AG04449 (cell line): ENCODE measurements around the genes ZNF579, SMIM17, ZNF805, ZNF543 and ZNF17.

DNA sequence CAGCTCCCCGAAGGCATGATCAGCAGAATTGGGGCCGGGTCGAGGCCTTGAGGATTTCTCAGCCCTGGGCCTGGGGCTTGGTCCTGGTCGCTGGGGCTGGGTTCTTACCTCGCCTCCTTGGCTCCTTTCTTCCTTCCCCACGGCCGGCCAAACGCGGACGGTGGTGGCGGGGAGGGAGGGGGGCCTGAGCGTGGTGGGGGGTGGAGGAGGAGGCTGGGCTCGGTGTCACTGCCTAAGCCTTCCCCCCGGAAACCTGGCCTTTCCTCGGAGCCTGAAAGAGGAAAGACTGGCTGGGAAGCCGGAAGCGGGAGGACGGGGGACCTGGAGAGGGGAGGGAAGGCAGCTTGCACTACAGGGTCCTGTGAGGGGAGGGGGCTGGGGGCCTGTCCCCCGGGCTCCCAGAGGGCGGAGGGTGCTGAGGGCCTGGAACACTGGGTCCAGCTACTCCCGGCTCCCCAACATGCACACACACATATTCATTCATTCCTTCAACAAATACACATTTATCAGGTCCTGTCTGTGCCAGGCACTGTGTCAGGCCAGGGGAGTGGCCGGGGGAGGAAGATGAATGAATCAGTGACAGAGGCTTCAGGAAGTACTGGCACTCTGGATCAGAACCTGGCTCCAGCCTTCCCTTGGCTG is at the start of gene ZNF579:
Gene ZNF579, minus strand, starts transcription at position 162 of the 642 bp plus-strand sequence.
- RRBS = 3% methylated on average over 14 of the region's 22 CpGs

- RRBS = no CpG with 5 or more reads among the region's 6 CpGs
Measured at GRCh38 chr19:55607075-55607542, 1.7 kb downstream of the ZNF865 start.

GRCh38 chr19:55611152-55611819 is 5.8 kb downstream of the ZNF865 start:
- RRBS = 83% methylated on average over 3 of the region's 17 CpGs

DNA sequence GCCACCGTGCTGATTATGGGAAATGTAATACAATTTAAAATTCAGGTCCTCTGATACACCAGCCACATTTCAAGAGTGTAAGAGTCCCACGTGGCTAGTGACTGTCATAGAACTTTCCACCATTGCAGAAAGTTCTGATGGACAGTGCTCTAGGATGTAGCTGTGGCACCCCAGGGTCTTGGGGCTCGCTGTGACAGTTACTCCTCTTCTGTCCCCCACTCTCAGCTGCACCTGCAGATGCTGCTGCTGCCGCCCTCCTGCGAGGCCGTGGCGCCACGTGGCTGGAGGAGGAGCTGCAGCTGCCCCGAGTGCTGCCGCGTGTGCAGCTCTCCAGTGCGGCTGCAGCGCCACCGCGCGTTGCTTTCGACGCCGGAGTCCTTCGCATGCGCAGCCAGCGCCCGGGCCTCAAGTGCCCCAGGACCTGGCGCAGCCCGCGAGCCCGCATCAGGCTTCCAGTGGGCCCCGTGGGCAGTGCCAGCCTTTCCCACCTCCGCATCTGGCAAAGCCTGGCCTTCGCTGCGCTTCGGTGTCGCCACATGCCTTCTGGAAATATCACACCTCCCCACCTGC is 816 bp upstream of the ZNF580 start:
- RRBS = no CpG with 5 or more reads among the region's 33 CpGs

- RRBS = 4% methylated on average over 1 of the region's 6 CpGs
Measured at GRCh38 chr19:55643771-55643832, 153 bp downstream of the ZNF581 start.

- RRBS = no CpG with 5 or more reads among the region's 21 CpGs
Measured at GRCh38 chr19:55670298-55670978, 4.6 kb upstream of the EPN1 start.

- RRBS = no CpG with 5 or more reads among the region's 8 CpGs
Measured at GRCh38 chr19:55676836-55677635, 2.0 kb downstream of the EPN1 start.

DNA sequence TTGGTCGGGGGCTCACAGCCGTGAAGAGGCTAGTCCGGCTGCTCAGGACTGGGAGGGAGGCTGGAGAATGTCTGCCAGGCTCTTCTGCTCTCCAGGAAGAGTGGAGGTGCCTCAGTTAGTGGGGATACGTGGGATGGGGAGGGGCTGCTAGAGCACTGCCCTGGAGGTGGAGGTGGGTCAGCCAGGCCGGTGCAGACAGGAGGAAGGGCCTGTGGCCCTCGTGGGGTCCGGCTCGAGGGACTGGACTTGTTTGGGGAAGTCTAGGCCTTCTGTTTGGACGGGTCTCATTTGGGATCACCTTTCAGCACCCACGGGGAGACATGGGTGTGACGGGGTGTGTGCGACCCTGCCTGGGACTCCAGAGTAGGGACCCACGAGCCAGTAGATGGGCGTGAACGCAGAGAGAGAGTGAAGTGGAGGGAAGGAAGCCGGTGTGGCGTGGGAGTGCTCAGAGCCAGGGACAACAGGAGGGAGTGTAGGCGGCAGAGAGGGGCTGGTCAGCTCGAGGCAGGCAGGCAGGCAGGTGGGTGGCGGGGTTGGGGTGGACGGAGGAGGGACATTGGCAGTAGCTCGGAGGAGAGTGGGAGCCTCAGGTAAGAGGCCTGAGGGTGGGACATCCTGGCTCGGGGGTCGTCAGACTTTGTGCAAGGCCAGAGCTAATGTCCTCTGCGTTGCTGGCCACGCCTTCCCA is 11.4 kb downstream of the EPN1 start:
- RRBS = no CpG with 5 or more reads among the region's 26 CpGs

DNA sequence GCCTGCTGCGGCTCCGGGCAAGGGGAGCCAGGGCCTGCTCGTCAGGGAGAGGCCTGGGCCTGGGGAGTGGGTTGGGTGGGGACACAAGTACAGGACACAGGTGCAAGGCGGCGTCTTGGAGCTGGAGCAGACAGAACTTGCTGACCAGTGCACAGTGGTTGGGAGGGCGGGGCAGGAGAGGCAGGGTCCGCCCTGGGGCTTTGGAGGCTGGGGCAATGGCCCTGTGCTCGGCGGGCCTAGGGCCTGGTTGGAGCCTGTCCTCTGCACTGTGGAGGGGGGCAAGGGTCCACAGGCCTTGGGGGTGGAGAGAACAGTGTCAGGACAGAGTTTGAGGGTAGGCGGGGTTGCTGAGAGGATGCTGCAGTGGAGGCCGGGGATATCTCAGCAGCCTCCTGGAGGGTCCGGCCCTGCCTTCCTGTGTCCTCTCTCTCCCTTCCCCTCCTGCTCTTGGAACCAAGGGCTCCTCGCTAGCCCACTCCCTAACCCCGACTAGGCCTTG is 12.9 kb downstream of the EPN1 start:
- RRBS = 94% methylated on average over 2 of the region's 14 CpGs

GRCh38 chr19:55712345-55712810 is 25.8 kb downstream of the NLRP9 start:
- RRBS = no CpG with 5 or more reads among the region's 6 CpGs

DNA sequence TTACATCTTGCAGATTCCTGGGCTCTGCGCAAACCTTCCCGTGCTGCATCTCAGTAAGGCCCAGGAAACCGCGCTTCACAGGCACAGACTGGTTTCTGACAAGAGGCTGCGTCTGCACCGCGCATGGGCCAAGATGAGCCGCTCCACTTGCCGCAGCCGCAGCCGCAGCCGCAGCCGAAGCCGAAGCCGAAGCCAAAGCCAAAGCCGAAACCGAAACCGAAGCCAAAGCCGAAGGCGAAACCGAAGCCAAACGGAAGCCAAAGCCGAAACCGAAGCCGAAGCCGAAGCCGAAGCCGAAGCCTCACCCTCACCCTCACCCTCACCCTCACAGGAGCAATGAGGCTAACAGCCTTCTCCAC is 29.4 kb downstream of the ZNF787 start:
- RRBS = no CpG with 5 or more reads among the region's 28 CpGs

DNA sequence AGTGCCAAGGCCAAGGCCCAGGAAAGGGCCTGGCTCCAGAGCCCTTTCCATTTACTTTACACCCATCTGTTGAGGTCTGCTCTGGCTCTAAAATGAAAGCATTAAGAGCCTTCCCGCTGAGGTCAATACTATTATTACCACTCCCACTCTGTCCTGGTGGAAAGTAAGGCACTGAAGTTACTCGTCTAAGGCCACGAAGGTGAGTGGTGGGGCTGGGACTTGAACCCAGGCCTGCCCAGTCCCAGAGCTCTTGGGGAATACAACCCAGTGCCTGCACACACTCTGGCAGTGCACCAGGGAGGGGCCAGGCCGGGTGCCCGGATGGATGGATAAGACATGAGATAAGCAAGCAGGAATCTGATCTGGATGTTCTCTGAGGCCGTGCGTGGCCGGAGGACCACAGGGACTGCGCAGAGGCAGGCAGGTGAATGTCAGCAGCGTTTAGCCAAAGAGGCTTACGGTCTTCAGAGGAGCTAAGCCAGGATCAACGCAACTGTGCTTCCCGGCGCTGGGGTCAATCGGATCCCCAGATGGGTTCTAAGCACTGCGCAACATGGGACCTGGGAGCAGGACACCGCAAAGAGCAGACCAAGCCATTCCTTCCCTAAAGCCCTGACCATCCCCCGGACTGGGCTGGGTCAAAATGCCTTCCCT is 1.6 kb downstream of the ZNF787 start:
- RRBS = 46% methylated on average over 4 of the region's 18 CpGs

- RRBS = 6% methylated on average over 15 of the region's 35 CpGs
Measured at GRCh38 chr19:56642938-56643357, at the start of gene SMIM17. TSS of gene SMIM17 (plus strand) at chr19:56643159.

- RRBS = no CpG with 5 or more reads among the region's 19 CpGs
Measured at GRCh38 chr19:56919516-56920448, 79.3 kb upstream of the PEG3 start.

- RRBS = no CpG with 5 or more reads among the region's 9 CpGs
Measured at GRCh38 chr19:56974831-56975538, 134.5 kb upstream of the PEG3 start.

- RRBS = 4% methylated on average over 19 of the region's 64 CpGs
Measured at GRCh38 chr19:57240291-57241167, at the start of gene ZNF805. TSS of gene ZNF805 (plus strand) at chr19:57240632.

DNA sequence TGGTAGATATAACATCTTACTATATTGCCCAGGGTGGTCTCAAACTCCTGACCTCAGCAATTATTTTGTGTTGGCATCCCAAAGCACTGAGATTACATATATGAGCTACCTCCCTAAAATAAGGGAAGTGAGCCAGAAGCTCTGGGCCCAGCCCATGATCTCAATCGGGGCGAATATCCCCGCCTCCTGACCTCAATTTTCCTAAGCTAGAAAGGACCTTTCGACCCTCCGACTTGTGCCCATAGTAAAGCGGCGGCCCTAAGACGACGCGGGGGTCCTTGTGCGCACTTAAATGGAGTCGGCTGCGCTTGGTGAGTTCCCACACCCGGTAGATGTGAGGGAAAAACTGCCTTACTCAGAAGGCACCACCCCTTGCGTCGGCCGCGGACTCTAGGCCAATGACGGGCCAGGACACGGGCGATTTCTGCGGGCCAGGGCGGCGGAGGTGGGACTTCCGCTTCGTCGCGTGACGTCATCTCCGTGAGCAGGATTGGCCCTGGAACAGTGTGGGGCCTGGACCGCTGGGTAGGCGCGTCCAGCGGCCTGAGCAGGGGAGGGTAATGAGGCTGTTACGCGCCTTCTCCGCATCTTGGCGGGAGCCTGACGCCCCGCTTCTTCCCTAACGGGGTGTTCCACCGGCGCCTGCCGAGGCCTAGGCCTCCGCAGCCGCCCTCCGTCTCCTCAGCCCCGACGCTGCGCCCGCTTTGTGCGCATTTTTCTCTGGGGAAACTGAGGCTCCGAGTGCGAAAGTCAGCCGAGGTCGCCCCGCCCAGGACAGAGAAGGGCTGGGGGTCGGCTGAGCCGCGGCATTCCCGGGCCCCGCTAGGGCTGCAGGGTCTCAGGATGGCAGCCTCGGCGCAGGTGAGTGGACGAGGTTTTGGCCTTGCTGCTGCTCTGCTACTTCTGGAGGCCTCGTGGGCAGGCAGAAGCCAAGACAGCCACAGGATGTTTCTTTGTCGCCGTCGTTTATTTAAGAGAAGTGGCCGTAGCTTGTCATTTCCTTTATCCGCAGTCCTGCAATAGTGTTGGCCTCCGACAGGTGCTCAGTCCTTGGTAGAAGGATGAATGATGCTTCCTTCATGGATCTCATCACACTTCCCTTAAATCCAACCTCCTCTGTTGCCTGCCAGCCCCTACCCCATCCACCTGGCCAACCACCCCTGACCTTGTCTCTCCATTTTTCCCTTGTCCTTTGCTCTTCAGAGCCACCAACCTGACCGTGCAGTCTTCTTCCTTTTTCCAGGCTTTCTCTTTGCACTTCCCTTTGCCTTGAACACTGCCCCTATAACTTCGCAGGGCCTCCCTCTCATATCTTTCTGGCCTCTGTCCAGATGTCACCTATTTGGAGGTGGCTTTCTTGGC is at the start of gene ZNF543:
Gene ZNF543, plus strand, starts transcription at position 462 of the 1,362 bp plus-strand sequence.
- RRBS = no CpG with 5 or more reads among the region's 74 CpGs

- RRBS = no CpG with 5 or more reads among the region's 62 CpGs
Measured at GRCh38 chr19:57410723-57411779, at the start of gene ZNF17. TSS of gene ZNF17 (plus strand) at chr19:57411161.

DNA sequence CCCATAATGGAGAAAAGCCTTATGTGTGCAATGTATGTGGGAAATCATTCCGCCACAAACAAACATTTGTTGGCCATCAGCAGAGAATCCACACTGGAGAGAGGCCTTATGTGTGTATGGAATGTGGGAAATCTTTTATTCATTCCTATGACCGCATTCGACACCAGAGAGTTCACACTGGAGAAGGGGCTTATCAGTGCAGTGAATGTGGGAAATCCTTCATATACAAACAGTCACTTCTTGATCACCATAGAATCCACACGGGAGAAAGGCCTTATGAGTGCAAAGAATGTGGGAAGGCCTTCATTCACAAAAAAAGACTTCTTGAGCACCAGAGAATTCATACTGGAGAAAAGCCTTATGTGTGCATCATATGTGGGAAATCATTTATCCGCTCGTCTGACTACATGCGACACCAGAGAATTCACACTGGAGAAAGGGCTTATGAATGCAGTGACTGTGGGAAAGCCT is 10.9 kb downstream of the ZNF549 start:
- RRBS = no CpG with 5 or more reads among the region's 7 CpGs